LUHMES (cell line): ENCODE measurements around a stretch of chr1.

- PRO-cap = no peak
Observed at GRCh38 chr1:23966506-23967587, 7.2 kb downstream of the PNRC2 start.

DNA sequence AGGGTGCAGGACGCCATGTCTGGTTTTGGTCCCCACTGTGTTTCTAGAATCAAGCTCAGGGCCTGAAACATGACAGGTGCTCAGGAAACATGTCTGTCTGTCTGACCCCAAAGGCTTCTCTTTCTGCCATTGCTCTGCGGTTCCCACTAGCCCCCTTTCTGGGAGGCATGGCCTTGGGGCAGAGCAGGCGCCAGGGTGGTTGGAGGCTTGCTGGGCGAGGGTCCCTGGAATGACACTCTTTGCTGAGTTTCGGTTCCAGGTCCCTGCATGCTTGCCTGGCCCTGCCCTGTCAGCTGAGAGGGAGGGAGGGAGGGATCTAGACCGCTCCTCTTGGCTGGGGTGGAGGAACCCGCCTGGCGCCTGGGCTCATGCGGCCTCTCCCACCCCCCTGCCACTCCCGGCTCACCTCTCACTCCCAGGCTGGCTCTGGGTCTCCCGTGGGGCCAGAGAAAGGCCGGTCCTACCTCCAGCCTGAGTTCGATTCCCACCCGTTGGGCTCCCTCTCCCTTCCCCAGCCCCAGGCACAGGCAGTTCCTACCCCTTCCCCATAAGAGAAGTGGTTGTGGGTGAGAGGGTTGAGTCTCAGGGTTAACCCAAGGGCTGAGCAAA, 18.9 kb upstream of the IFNLR1 start:
- PRO-cap = no peak

- PRO-cap = no peak
Observed at GRCh38 chr1:24294234-24295434, 24.5 kb upstream of the GRHL3 start.

DNA sequence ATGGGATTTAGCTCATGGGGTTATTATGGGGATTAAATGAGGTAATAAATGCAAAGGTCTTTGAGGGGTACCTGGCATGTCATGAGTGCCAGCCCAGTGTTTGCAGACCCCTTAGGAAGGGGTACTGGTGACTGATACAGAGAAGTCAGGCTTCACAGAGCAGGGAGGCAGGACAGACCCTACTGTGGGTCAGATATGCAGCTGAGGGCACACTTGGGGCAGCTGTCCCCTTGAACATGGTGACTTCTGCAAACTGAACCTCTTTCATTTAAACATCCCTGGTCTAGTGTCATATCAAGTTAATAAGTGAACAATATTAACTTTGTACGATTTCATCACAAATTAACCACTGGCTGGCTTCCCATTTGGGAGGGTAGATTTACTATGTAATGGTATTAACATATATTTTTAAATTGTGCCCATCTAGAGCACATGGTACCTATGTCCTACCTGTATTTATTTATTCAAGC, 25.9 kb downstream of the STPG1 start:
- PRO-cap = no peak

DNA sequence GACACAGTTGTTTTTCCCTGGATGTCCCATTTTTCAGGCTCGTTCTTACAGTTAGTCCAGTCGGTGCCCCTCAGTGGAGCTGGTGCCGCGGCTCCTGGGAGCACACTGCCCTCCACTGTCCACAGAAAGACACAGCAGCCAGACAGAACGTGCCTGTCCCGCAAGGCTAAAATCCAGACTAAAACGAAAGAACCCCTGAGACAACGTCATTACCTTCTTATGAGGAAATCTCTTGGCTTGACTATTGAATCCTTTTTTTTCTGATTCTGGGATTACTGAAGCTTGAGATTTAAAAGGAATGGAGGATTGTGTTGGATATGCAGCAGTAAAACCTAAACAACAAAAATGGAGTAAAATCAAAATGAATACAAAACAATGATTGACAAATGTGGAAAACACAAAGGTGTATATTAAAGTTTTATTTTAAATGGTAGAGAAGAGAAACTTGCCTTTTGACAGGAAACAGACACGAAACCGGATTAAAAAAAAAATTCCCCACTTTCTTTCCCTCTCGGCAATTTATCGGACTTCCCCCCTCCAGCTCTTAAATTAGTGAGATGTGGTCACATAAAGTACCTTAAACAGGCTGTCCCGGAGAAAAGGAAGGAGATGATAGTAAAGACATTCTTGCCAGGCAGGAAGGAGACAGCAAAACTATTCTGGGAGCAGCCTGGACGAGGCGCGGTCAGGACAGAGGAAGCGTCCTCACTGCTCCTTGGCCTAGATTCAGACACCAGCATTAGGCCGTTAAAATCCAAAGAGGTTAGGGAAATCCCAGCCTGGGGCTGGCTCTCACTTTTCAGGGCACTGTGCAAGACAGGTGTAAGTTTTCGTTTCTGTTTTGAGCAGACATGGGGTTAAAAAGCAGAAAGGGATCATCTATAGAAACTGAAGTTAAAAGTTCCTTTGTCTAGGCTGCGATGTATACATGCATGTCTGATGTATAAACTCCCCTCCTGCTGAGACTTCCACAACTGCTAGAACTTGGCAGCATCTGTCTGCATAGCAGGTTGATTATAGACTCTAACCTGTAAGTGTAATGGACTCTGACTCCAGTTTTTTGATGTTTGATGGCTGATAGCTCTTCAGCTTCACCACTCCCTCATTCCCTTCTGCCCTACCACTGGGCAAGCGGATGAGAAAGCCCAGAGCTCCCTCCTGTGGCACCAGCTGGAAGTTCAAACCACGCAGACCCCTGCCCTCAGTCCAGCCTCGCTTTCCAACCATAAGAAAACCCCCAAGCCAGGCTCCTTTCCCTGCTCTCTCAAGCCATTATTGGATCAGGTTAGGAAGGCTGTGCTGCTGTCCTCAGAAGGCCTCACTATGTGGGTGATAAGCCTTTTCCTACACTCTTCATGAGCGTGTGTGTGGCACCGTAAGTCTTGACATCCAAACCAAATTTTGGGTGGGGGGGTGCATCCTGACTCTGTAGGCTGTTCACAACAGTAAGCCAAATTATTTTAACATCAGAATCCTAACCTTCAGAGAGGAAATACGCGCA, 21.7 kb downstream of the STPG1 start:
- PRO-cap = no peak

DNA sequence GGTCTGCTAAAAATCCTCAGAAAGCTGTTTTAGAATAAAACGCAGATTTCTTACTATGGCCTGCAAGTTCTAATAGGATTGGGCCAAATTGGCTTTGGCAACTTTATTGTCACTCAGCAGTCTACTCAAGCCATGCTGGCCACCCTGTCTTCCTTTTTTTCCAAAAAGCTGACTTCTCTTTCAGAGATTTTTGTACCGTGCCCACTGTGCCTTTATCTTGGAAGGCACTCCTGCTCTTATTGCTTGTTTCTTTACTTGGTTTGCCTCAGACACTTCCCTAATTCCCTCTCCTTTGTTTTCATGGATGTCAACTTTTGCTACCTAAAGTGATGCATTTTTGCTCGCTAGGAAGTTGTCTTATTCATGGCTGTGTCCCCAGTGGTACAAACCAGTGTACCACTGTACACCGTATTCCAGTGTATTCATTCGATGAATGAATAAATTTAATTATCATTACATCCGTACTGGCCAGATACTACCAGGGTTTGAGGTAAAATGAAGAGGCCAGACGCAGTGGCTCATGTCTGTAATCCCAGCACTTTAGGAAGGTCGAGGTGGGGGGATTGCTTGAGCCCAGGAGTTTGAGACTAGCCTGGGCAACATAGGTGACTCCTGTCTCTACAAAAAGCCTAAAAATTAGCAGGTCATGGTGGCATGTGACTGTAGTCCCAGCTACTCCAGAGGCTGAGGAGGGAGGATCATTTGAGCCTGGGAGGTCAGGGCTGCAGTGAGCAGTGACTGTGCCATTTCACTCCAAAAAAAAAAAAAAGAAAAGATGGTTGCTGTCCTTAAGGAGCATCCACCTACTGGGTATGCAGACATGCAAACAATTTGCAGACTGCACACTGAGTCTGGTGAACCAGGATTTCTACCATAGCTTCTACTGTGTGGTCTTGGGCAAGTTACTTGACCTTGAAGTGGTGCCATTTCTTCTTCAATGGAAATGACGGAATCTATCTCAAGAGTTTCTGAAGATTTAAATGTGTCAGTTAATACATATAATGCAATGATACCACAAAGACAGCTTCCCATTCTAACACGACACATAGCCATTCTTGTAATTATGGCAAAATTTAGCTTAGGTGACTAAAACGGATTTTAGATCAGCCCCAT, 34.1 kb downstream of the SRRM1 start:
- PRO-cap = no peak

DNA sequence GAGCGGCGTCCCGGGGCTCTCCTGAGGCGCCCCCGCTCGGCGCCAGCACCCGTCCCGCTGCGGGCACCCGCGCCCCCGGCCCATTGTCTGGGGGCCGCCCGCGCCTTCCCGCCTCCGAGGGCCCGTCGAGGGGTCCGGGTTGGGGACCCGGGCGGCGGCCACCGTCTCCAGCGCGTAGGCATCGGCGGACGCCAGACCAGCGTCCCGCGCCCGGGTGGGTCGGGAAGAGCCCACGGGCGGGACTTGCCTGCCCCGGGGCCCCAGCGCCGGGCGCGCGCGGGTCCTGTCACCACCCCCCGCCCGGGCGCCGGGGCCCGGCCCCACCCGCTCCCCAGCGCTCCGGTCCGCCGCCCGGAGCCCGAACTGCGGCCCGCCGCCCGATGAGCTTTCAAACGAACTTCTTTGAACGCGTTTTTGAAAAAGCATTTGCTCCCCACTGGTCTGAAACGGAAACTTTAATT, 468 bp downstream of the CLIC4 start:
- PRO-cap = no peak

GRCh38 chr1:24754076-24754784, 9.0 kb downstream of the CLIC4 start:
- PRO-cap = no peak

DNA sequence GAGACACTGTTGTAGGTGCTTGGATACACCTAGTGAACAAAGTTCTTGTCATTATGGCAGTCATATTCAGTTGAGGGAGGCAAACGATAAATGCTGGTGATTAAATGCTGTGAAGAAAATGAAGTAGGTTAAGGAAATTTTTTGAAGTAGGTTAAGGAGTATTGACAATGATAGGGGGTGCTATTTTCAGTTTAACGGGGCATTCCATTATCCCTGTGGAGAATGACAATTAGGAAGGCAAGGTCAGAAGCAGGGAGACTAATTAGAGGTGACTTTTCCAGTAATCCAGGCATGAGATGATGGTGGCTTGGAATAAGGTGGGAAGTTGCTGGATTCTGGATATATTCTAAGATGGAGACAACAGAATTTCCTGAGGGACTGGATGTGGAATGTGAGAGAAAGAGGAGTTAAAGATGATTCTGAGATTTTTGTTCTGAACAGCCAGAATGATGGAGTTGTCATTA, 15.5 kb downstream of the CLIC4 start:
- PRO-cap = no peak

- PRO-cap = no peak
Observed at GRCh38 chr1:24793559-24794175, 48.4 kb downstream of the CLIC4 start.

GRCh38 chr1:24926149-24927371, 3.5 kb downstream of the RUNX3 start:
- PRO-cap = no peak

GRCh38 chr1:24997550-24998082, 67.5 kb upstream of the RUNX3 start:
- PRO-cap = no peak

DNA sequence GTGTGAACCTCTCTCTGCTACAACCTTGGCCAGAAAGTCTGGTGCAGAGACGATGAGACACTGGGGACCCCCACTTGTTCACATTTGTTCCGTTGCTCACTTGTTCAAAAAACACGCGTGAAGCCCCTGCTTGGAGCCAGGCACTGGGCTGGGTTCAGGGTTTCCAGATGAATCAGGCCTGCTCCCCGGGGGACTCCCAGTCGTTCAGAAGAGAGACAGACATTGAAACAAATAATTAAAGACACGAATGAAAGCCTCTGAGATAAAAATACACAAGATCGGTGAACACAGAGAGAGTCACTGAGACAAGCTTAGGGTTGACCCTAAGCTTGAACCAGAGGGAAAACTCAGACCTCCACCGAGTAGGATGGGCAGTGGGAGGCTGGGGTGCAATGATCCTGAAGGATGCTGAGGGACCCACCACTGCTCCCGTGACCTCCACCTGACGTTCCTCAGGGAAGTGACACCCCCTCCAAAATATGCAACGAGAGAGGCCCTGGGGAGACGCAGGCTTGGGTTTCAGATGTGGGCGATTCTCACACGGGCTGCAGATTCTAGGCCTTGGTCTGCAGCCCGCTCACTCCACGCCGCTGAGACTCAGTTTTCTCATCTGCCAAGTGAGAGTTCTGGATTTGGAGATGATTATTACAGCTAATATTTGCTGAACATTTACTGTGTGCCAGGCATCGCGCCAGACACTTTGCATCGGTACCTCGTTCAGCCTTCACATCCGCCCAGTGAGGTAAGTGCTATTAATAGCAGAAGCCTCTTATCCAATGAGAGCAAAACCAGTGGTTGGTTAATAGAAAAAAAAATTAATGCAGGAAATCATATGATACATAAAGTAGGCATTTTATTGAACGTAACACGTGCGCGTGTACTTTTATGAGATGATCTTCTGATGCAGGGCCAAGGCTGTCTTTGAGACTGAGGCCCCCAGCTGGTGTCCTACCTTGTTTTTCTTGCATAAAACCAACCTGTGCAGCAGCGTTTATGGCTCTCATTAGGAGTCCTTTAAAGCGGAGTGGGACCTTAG, 101.9 kb upstream of the RUNX3 start:
- PRO-cap = no peak

DNA sequence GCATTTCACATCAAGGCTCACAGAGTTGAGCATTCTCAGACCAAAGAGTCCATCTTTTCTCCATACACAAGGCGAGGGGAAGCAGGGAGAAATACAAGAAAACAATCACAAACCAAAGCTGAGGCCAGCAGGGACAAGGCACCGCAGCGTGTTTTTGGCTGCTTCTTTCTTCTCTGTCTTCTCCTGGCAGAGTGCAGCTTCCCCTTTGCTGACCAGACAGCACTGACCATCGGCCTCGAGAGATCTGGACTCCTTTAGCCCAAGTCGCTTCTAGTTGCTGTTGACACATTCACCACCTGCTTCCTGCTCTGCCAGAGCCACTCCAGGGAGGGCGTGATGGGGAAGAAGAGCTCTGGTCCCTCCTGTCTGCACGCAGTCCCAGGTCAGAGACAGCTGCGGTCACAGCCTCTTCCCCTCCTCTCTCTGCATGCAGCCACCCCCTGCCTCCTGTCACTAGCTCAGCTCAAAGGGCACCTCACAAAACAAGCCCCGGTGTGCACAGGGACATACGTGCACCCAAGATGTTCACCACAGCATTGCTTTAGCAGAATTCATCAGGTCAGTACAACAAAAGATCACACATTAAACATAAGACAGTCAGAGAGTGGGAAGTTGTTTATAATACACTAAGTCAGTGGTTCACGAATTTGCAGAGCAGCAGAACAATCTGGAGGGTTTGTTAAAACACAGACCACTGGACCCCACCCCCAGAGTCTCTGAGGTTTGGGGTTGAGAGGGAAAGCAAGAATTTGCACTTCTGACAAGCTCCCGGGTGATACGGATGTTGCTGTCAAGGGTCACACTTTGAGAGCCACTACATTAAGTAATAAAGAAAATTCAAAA, 132.9 kb downstream of the SYF2 start:
- PRO-cap = bidirectional peak, plus-strand start at position 372 of the sequence, minus-strand start at position 247 of the sequence

DNA sequence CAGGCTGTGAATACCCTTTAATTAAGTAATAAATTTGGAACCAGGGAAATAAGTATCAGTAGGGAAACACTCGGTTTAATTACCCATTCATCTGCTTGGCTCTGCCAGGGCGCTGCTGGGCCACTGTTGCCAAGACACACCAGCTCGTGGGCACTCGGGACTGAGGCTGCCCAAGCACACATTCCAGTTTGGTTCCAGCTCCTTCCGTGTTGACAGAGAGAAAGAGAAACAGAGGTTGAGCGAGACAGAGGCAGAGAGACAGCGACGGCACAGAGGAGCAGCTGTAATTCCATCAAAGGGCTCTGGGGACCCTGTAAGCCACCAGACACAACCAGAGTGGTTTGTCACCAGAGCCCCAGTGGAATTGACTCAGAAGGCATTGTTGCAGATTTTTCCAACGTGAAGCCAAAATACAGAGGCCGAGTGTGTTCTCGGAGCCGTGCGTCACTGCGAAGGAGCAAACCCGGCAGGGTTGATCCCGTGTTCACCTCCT, 33.6 kb downstream of the SYF2 start:
- PRO-cap = no peak

- PRO-cap = no peak
Observed at GRCh38 chr1:25336618-25337489, 1.3 kb upstream of the TMEM50A start.

DNA sequence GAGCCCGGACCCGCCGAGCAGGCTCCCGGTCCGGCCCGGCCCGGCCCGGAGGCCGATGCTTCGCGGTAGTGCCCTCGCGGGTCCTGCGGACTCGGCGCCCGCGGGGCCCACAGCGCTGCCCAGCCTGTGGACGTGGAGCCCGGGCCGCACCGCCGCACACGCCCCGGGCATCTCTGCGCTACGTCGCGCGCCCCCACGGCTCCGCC, 772 bp upstream of the MACO1 start:
- PRO-cap = bidirectional peak, plus-strand start outside the sequence, minus-strand start at position 183 of the sequence

DNA sequence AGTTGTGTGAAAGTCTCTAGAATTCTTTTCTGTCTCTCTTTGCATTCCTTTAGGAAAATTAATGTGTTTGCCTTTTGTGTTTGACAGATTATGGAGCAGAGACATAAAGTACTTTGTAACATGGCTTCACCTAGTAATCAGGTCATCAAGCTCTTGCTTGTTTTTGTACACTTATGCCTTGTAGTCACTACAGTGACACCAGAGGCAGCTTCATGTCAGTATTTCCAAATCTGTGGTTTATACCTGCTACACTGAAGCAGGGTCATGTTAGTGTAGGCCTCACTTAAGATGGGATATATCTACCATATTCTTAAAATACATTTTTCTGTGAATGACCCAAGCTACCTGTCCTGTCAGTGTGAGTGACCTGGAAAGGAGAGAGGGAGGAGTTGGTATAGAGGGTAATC, 45.5 kb downstream of the MACO1 start:
- PRO-cap = no peak

DNA sequence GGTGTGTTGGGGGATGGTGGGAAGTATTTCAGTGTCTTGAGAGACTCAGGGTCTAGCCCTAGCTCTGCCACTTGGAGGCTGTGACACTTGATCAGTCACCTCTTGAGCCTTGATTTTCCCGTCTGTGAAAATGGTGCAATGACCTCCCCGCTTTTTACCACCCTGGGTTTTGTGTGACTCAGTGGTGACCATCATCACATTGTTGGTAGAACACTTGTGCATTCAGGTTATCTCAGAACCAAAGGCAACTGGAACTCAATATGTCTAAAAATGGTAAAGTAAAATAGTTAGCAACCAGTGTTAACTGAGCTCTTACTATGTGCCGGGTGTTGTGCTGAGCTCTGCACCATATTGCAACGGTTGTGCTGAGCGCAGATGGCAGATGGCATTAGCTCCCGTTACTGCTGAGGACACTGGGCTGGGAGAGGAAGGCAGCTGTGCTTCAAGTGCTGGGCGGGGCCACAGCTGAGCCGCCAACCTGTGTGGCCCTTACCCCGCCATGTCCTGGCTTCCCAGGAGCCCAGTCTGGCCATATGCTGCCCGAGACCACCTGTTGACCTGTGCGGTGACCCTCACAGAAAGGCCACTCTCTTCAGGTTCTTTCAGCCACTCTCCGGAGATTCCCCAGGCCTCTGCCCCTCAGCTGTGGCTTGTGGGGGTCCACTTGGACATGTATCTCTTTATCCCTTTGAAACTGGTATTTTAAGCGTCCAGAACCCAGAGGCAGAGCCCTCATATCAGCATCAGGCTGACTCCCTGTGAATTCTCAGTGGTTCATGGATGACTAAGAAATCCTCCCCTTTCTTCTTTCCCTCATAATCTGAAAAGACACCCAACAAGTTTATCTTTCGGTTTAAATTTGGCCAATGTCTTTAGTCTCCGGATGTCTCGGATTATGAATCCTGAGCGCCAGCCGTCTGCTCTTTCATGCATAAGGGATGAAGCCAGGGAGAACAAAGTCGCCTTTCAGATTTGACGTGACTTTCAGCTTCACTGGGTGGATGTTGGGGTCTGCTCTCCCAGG, 26.3 kb downstream of the LDLRAP1 start:
- PRO-cap = unidirectional peak, minus-strand start at position 690 of the sequence

GRCh38 chr1:25675824-25676425, 59.3 kb downstream of the MAN1C1 start:
- PRO-cap = no peak